ENCODE measurements around the gene TTLL4.

DNA sequence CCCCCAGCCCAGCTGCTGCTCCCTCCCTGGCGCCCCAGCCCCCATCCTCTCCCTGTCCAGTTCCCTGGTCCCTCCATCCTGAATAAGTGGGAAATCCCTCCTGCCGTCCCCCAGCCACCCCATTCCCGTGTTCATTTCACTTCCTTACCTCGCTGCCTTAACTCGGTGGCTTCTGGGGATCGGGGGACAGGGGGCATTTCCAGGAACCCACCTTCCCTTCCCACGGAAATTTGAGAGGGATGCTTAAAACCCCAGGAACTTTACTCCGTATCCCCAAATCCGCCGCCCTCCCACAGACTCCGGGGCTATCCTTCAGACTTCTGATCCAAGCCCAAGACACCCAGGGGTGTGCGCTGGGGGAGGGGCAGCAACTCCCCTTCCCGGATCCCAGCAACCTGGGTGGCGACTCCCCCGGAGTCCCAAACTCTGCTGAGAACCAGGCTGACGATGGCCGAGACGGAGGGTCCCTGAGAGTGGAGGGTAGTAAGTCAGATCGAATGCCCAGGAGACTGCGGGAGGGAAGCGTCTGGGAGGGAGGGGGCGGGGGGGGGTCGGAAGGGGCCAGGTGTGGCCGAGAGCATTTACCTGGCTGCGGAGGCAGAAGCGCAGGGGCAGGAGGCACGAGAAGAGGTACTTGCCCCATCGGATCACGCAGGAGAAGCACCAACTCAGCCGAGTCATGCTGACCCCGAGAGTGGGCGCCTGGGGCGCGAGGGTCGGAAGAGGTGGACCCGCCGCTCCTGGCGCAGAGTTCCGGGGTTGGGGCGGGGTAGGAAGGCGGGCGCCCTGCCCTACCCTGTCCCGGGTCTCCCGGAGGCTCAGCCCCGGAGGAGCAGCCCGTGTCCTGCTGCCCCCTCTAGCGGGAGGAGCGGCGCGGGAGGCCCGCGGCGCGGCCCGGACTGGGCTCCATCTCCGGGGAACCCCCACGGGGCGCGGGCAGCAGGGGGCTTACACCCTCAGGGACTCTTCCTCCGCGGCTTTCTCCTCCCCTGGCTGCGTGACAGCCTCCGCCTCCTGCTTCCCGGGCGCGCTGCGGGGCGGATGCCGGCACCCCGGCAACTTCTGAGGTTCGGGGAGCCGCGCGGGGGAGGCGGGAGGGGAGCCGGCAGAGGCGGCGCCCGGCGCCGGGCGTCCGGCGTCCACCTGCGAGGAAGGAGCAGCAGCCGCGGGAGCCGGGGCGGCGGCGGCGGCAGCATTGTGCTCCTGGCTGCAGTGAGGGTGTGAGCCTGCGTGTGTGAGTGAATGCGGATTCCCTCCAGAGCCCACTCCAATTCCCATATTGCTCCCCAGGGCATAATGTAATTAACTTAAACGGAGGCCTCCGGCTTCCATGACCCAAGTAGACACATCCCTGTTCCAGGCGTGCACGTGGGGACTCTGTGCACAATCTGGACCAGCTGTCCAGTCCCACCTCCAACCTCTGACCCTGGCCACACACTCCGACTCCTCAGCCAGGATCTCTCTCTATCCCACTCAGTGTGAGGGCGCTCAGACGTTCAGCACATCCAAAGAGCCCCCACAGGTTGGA lies 7.3 kb upstream of the TNS1 start:
- PRO-cap, 3 experiments: no peak in any of the 3 experiments
- RAMPAGE, long total RNA: no peak

- PRO-cap, 3 experiments: no peak in any of the 3 experiments
- RAMPAGE, long total RNA: no peak
These were observed 18.9 kb upstream of the TNS1 start for GRCh38 chr2:218021610-218022117.

- PRO-cap, 3 experiments: no peak in any of the 3 experiments
- RAMPAGE, long total RNA: no peak
These were observed 737 bp upstream of the CXCR2 start for GRCh38 chr2:218125080-218125502.

- PRO-cap, 3 experiments: no peak in any of the 3 experiments
- RAMPAGE, long total RNA: no peak
These were observed 3.2 kb downstream of the CXCR2 start for GRCh38 chr2:218128881-218129483.

DNA sequence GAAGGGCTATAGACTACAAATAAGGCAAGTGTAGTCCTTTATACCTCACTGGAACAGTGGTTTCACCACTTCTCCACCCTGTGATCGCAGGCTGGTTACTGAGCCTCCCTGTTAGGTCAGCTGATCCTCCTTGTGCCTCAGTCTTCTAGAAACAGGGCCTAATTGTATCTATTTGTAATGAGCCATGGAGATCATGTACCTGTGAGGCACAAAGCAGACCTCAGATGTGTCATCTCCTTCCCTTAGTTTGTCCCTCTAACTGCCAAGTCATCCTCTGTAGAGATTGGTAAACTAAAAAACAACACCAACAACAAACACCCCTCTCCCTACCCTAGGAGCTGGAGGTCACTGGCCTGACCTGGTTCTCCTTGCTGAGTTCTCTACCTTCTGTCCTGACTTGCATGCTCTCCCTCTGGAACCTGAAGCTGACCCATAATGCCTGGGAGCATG lies 4.7 kb downstream of the CXCR2 start:
- PRO-cap, 3 experiments: no peak in any of the 3 experiments
- RAMPAGE, long total RNA: no peak

DNA sequence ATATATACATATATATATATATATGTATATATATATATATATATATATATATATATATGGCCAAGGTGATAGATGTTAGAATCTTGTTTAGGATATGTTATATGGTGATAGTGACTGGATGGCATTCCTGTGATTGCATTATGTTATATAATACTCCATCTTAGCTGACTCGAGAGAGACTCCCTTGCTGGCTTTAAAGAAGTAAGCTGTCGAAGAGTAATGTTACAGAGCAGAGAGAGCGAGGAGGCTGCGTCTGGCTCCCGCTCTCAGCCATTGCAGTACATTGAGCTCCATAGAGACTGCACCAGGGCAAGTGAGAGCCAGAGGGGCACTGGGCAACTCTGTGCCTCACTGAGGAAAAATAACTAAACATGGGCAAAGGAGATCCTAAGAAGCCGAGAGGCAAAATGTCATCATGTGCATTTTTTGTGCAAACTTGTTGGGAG lies 16.9 kb upstream of the ARPC2 start:
- PRO-cap, 3 experiments: no peak in any of the 3 experiments
- RAMPAGE, long total RNA: no peak

GRCh38 chr2:218220334-218220632 lies 3.3 kb downstream of the ARPC2 start:
- PRO-cap, 3 experiments: no peak in any of the 3 experiments
- RAMPAGE, long total RNA: no peak

DNA sequence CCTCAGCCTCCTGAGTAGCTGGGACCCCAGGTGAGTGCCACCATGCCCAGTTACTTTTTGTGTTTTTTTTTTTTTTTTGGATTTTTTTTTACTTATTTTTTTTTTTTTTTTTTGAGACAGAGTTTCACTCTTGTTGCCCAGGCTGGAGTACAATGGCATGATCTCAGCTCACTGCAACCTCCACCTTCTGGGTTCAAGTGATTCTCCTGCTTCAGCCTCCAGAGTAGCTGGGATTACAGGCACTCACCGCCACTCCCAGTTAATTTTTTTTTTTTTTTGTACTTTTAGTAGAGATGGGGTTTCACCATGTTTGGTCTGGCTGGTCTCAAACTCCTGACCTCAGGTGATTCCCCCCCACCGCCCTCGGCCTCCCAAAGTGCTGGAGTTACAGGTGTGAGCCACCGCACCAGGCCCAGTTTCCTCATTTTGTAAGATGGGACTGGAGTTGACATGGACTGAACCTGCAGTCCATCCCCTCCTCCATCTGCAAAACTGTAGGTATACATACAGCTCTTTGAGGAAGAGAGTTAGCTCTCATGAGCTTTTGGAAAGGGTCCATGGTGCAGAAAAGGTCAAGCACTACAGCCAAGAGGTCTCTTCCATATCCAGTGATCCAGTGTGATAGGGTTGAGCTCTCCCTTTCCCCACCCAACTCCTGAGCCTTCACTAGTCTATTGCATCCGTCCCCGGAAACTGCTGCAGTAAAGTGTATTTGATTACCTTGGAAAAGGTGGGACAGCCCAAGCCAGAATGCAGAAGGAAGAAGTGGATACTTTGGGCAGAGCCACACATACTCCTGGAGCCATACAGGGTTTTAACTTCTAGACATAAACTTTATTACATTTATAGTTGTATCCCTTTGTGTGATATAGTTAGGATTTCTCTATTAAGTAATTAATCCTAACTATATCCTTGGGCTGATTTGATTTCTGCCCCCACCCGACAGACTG lies 3.3 kb downstream of the PNKD start:
- PRO-cap, 3 experiments: no peak in any of the 3 experiments
- RAMPAGE, long total RNA: no peak

GRCh38 chr2:218285220-218285895 lies 6.9 kb downstream of the TMBIM1 start:
- PRO-cap, 3 experiments: no peak in any of the 3 experiments
- RAMPAGE, long total RNA: no peak

DNA sequence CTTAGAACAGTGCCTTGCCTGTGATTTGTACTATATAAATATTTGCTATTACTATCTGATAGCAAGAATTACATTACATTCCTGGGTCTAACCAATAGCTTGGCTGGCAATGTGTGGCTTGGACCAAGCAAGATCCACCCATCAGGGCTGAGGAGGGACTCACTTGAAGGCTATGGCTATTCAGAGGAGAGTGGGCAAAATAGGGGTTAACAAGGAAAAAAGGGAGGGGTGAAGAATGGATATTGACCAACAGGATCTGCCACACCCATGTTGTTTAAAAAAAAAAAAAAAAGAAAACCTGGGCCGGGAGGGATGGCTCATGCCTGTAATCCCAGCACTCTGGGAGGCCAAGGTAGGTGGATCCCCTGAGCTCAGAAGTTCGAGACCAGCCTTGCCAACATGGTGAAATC lies 20.0 kb upstream of the TMBIM1 start:
- PRO-cap, 3 experiments: no peak in any of the 3 experiments
- RAMPAGE, long total RNA: no peak

DNA sequence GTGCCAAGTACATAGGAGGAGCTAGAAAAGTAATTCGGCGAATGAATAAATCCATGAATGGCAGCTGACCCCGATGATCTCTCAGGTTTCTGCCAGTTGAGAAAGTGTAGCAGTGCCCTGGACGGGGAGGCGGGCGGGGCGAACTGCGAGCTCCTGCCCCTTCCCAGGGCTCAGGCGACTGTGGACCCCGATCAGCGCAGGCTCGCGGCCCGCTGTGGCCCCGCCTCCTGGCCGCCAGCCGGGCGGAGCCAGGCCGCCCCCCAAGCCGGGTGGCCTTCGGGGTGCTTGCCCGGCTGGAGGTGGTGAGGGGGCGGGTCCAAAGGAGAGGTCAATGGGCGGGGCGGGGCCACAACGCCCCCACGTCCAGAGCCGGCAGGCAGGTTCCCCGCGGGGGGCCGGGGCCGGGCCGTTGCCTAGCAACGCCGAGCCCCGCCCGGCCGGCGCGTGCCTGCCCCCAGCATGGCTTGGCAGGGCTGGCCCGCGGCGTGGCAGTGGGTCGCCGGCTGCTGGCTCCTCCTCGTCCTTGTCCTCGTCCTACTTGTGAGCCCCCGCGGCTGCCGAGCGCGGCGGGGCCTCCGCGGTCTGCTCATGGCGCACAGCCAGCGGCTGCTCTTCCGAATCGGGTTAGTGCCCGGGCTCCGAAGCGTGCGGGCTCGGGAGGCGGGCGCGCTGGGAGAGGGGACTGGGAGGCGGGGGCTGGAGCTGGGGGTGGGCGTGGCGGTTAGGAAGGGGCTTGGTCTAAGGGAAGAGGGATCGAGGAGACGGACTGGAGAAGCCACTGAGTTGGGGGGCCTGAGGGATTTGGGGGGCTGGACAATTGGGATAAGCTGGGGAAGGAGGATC lies 30.7 kb upstream of the TMBIM1 start:
- PRO-cap, 3 experiments: peak in 3 of 3 experiments; most common plus-strand start position 491 of the sequence (in 1); most common minus-strand start position 166 of the sequence (in 2)
- RAMPAGE, long total RNA: no peak

GRCh38 chr2:218383852-218384584 lies 1.9 kb downstream of the SLC11A1 start:
- PRO-cap, 3 experiments: no peak in any of the 3 experiments
- RAMPAGE, long total RNA: no peak

DNA sequence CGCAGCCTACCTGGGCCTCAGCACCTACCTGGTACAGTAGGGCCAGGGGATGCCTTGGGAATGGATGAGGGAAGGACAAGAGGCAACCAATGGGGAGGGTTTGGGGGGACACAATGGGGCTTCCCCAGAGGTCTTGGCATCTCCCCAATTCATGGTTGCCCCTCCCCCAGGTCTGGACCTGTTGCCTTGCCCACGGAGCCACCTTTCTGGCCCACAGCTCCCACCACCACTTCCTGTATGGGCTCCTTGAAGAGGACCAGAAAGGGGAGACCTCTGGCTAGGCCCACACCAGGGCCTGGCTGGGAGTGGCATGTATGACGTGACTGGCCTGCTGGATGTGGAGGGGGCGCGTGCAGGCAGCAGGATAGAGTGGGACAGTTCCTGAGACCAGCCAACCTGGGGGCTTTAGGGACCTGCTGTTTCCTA lies 4.9 kb upstream of the CTDSP1 start:
- PRO-cap, 3 experiments: no peak in any of the 3 experiments
- RAMPAGE, long total RNA: no peak

DNA sequence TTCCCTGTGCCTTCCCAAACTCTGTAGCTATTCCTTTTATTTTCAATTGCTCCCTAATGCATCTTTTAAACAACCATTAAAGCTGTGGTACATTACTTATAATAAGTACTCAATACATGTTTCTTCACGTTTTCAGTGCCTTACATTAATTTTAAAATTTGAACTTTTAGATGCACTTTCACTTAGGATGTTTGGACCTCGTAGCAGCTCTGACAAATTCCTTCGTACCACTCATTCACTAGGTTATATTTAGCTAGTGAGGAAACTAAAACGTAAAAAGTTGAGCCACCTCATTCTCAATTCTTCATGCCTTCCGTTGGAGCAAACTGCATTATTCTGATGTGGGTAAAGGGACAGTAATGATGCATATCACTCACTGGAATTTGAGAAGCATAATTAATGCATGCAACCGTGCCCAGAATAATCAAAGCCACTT lies 2.1 kb downstream of the CNOT9 start:
- PRO-cap, 3 experiments: peak in 2 of 3 experiments; most common plus-strand start position 334 of the sequence (in 2); most common minus-strand start position 224 of the sequence (in 1)
- RAMPAGE, long total RNA: no peak

- PRO-cap, 3 experiments: no peak in any of the 3 experiments
- RAMPAGE, long total RNA: no peak
These were observed 22.7 kb downstream of the PLCD4 start for GRCh38 chr2:218630328-218630841.

DNA sequence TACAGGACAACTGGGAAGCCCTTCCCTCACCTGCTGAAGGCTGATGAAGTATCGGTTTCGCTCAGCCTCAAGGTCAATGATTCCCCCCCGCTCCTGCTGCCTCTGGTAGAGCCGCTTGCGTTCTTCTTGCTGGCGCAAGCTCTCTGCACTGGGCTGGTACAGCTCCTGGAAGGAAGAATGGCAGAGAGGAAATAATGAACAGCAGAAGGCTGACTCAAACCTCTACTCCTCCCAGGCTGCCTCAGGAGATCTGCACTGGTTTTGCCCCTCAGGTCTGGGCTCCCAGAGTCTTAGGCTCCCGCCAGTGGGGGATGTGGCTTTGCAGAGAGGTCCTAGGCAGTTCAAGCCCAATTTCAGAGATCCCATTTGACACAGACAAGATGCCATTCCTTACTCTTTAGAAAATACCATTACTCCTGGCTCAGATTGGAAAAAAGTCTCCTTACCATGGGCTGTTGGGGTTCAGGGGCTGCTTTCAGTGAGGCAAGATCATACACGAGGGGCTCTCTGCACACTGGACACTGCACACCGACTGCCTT lies 5.3 kb downstream of the BCS1L start:
- PRO-cap, 3 experiments: no peak in any of the 3 experiments
- RAMPAGE, long total RNA: no peak

DNA sequence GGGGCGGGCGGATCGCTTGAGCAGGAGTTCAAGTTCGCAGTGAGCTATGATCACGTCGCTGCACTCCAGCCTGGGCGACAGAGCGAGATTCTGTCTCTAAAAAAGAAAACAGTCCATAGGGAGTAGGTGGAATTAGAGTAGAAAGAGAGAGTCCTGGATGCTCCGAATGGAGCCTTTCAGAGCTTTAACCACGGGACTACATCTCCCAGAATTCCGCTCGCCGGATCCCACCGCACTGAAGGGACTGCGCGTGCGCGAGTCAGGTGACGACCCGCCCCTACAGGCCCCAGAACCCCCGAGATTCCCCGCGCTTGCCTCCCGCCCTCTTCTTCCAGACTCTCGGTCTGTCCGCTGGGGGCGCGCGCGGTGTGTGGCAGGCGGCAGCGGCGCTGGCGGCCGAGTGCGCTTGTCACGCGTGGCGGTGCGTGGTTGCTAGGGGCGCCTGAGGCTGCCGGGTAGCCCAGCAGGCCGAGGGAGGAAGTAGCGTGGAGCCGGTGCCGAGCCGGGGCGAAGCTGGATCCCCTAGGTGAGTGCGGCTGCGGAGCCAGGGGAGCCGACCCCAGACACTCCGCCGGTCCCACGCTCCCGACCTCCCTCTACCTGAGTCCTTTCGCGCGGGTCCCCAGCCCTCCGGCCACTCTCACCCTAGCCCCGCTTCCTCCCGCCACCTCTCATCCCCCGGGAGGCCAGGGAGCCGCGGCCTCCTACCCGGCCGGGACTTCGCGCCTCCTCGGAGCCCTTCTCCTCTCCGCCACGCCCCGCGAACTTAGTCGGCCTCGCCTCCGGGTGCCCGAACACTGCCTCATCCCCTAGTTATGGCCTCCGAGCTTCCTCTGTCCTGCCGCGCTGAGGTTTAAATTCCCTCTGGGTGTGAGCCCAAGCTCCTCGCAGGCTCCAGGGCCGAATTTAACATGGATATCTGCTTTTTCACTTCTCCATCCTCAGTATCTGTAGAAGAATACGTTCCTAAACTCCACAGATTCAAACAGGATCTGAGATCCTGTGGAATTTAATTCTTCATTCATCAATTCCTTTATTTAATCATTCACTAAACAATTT lies at the start of gene TTLL4:
Gene TTLL4, plus strand, starts transcription at position 324 of the 1,059 bp plus-strand sequence.
- PRO-cap, 3 experiments: peak in 3 of 3 experiments; most common plus-strand start position 334 of the sequence (in 2); most common minus-strand start position 198 of the sequence (in 3)
- RAMPAGE, long total RNA: no peak

GRCh38 chr2:218831492-218832118 lies 28.0 kb upstream of the WNT6 start:
- PRO-cap, 3 experiments: no peak in any of the 3 experiments
- RAMPAGE, long total RNA: no peak

DNA sequence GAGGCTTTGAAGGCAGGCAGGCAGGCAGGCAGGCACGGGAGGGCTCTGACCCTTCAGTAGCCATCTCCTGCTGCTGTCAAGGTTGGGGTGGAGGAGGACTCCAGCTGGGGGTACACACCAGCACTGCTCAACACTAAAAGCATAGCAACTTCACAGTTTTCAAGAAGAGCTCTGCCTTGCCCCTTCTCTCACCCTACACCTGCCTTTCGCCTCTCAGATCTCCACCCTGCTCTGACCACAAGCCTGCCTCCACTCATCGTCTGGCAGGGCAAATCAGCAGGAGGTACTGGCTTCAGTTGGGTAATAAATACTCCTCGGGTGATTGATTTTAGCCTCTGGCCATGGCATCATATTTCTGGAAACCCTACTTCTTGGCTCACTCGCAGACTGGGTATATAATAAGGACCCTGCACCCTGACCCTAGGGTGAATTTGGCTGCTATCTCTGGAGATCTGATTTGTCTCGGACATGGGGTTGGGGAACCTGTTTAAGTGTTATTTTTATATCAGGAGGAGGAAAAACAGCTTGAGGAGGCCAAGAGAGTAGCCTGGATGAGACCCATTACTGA lies 24.9 kb upstream of the WNT6 start:
- PRO-cap, 3 experiments: no peak in any of the 3 experiments
- RAMPAGE, long total RNA: no peak

- PRO-cap, 3 experiments: no peak in any of the 3 experiments
- RAMPAGE, long total RNA: no peak
These were observed 2.7 kb downstream of the WNT10A start for GRCh38 chr2:218883248-218883808.